Vein endothelial cell (primary cell): Measurements from ENCODE around the genes INTS14 and TIPIN.

DNA sequence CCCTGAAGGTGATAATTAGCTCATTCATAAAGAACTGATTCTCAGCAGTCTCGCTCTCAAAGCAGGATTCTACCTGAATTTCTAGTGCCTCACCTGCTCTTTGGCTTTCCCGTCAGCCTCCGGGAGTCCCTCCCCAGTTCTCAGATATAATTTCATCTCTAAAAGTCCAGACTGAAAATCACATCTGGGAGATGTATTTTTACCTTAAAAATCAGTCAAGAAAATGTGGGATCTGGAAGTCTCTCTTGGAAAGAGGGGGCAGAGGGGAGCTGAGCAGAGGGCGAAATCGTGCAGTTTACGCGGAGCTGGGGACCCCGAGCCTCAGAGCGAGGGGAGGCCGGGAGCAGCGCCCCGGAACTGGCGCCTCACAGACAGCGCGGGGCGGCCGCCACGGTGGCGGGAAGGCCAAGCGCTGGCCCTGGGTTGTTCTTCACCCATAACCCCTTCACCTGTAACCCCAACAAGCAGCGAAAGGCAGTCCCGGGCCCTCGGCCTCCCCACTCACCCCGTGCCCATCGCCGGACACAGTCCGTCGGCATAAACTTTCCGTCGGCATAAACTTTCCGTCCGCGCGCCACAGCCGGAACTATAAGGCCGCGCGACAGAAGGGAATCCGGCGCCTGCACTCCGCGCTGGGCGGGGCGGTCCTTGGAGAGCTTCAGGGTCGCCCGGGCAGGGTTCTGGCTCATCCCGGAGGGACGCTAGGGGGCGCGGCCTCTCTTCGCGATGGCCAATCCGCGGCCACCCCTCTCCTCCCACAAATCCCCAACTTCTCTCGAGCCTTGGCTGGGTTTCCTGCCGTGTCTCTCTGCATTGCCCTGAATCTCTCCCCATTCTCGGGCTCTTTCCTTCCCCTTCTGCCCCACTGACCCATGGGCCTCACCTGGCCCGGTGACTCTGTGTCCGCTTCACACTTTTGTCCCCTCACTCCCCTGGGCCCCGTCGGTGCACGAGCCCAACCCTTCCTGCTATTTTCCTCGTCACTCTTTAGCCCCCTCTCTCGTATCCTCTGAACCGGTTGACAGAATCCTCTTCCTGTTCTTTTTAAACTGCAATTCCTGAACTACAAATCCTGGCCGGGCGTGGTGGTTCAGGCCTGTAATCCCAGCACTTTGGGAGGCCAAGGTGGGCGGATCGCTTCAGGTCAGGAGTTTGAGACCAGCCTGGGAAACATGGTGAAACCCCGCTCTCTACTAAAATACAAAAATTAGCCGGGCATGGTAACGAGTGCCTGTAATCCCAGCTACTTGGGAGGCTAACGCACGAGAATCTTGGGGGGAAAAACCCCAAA is at the start of gene INTS14:
Gene INTS14, minus strand, starts transcription at position 539 of the 1,291 bp plus-strand sequence.
- CAGE, long polyA plus RNA: no peak

DNA sequence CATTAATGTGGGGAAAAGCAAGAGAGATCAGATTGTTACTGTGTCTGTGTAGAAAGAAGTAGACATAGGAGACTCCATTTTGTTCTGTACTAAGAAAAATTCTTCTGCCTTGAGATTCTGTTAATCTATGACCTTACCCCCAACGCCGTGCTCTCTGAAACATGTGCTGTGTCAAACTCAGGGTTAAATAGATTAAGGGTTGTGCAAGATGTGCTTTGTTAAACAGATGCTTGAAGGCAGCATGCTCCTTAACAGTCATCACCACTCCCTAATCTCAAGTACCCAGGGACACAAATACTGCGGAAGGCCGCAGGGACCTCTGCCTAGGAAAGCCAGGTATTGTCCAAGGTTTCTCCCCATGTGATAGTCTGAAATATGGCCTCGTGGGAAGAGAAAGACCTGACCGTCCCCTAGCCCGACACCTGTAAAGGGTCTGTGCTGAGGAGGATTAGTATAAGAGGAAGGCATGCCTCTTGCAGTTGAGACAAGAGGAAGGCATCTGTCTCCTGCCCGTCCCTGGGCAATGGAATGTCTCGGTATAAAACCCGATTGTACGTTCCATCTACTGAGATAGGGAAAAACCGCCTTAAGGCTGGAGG is 58.3 kb downstream of the DENND4A start:
- CAGE, long polyA plus RNA: no peak

DNA sequence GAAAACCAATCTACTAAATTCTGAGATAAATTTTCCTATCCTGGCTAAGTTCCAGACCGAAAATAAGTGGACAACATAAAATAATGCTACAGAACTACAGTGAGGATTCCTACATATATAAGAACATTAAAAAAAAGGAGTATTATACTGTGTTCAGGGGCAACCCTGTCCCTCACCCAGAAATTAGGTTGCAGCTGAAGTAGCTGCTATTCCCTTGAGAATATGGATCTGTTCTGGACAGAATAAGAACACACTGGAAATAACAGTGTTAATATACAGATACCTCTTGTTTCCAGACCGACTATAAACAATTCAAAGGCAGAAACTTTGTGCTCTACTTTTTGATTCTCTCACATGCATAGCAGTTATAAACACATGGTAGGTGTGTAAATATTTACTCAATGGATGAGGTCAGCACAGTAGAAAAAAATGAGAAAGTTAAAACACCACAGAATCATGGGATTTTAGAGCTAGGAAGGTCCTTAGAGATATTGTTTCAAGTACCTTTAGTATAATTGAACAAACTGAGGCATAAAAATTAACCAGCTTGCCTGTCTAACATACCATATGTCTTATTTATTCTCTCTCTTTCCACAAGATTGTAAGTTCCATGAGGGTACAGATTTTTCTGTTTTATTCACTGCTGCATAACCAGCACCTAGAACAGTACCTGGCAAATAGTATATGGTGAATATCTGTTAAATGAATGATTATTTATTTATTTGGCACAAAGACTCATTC is 25.2 kb downstream of the DENND4A start:
- CAGE, long polyA plus RNA: no peak

DNA sequence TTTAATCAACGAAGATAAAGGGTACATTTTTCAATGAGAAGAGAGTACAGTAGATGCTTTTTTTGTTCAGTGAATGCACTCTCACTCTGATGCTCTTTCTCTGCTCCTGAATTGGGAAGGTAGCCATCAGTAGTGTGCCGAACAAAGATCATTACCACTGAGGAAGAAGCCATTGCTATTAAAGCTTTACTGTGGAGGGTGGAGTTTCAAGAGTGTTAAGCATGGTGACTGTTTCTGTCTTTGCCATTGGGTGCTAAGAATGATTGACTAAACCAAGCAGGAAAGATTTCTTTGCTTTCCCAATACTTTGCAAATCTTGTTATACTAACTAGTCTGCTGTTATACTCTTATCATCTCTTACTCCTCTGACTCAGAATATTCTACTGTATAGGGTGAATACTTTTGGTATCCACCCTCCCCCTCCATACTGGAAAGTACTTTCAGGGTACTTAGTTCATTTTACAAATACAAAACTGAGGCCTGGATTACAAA is 1.6 kb downstream of the RAB11A start:
- CAGE, long polyA plus RNA: no peak

DNA sequence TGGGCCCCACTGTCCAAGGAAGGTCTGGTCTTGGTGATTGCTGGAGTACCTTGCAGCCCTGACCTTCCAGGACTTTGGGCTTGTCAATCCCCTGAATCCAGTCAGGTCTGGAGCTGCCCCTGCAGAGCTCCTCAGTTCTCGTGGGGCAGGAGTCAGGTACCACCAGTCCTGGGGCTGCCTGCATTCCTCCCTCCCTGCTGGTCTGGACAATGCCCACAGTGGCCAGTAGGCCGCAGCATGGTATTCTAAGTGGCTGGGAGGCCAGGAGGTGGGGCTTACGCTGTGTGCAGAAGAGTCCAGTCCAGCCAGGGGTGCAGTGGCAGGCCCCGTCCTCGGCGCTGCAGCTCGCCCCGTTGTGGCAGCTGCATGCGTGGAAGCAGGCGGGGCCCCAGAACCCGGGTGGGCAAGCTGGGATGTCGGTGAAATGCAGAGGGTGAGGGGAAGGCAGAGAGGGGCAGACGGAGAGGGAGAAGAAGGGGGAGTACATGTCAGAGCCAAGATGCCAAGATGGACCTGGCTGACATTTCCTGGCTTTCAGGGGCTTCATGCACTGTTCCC is 47.3 kb downstream of the RAB11A start:
- CAGE, long polyA plus RNA: no peak

- CAGE, long polyA plus RNA: no peak
Observed at GRCh38 chr15:66252326-66252739, 1.2 kb downstream of the MEGF11 start.

DNA sequence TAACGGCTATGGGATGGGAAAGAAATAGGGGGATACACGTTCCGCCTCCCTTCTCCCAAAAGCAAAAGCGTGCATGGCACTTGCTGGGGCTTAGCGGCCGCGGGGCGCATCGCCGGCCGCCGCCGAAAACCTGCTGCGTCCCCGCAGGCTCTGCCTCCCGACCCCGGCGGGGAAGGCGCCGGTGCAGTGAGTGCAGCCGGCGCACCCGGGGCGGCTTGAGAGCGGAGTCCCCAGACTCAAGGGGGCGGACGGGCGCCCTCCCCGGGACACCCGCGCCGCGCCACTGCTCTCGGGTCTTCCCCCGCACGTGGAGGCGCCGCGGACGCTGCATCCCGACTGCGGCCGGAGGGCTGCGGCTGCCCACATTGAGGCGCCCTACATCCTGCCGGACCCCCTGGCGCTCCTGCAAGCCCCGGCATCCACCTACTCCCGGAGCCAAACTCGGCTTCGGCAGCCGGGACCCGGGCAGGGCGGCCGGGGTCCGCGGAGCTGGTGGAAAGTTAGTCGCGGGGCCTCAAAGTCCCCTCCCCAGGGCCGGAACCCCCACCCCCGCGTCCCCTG is 480 bp downstream of the MEGF11 start:
- CAGE, long polyA plus RNA: no peak

DNA sequence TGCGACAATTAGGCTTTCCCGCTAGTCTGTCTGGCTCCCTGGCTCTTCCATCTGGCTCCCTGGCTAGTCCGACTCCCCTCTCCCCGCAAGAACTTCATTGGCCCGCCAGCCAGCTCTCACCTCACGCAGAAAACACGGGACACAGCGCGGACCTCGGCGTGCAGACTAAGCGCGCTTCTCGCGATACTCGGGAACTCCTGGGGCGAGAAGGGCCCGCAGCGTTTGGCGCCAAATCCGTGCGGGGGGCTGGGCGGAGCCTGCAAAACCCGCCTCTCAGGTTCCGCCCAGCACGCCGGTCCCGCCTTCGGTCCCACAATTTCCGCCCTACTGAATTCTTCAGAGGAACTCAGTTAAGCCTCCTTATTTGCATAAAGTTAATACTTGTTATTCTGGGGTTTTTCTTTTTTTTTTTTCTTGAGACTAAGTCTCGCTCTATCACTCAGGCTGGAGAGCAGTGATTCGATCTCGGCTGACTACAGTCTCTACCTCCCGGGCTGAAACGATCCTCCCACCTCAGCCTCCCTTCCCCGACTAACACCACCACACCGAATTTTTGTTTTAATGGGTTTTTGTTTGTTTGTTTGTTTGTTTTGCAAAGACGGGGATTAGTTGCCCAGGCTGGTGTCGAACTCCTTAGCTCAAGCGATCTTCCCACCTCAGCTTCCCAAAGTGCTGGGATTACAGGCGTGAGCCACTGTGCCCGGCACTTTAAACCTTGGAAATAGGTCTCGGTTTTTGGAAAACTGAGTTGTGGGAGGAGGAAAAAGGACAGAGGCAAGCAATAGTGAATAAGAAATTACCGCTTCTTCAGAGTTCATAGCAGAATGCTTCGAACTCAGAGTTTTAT is at the start of gene TIPIN:
Gene TIPIN, minus strand, starts transcription at position 167 of the 847 bp plus-strand sequence.
- CAGE, long polyA plus RNA: no peak

DNA sequence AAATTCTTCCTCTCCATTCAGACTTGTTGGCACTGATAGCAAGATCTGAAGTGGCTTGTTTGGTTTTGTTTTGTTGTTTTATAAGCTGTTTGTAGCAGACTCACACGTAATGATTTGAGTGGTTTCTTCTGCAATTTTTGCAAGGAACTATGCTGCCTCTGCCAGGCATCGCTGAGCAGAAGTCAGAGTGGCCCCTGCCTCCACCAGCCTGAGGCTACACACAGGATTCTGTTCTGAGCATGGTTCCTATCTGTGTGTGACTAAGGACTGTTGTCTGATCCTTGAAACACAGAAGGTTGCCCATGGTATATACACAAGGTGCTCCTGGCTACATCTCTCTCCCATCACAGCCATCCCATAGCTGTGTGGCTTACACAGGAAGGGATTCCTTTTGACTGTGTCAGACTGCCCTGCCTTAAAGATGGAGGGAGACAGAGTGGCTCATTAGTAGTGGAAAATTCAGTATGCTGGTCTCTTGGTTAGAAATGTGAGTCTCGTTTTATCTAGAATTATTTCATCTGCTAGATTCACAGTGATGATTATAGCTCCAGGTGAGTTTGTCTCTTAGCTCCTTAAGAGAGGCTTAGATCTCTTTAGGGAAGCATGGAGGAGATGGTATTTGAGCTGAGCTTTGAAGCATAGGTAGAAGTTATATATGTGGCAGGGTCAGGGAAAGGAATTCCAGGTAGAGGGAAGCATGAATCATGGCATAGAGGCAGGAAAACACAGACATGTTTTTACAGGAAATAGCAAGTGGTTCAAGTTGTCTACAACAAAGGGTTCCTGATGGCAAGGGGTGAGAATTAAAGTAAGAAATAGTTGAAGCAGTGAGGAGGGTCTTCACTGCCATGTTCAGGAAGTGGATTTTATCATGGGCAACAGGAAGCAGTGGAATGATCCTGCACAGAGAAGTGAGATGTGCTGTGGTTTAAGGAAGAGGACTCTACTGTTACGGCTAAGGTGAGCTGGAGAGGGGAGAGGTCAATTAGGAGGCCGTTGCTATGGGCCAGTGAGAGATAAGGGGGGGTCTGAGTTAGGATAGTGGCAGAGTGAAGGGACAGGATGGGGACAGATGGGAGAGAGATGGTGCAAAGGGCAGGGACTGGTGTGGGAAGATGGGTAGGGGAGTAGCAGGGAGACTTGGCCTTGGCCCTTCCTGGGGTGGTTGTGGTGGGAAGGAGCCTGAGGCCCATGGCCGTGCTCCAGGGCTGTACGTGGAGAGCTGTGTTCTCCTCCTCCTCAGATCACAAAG is 37.4 kb downstream of the SNAPC5 start:
- CAGE, long polyA plus RNA: no peak

DNA sequence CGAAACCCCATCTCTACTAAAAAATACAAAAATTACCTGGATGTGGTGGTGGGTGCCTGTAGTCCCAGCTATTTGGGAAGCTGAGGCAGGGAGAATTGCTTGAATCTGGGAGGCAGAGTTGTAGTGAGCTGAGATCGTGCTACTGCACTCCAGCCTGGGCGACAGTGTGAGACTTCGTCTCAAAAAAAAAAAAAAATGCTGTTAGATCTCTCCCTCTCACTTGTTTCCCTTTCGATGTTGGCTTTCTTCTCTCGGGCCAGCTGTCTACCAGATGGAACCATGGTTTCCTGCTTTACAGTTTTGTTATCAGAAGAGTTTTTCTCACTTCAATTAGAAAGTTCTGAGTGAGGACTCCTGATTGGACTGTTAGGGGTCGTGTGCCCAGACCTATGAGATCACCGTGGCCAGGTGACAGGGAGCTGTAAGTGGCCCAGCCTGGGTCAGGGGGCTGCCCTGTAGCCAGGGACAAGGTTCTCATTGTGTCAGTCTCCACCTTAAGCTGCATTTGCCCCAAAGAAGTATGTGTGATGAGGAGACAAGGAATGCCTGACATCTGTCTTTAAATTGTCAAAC is 25.4 kb downstream of the SNAPC5 start:
- CAGE, long polyA plus RNA: no peak

GRCh38 chr15:66473344-66473697 is 24.2 kb downstream of the SNAPC5 start:
- CAGE, long polyA plus RNA: no peak

- CAGE, long polyA plus RNA: no peak
Observed at GRCh38 chr15:66580572-66581274, 14.9 kb upstream of the LCTL start.

GRCh38 chr15:66654286-66655680 is 47.3 kb upstream of the SMAD6 start:
- CAGE, long polyA plus RNA: no peak

- CAGE, long polyA plus RNA: no peak
Observed at GRCh38 chr15:66707207-66707909, 5.3 kb downstream of the SMAD6 start.

GRCh38 chr15:66729244-66730047 is 27.4 kb downstream of the SMAD6 start:
- CAGE, long polyA plus RNA: no peak

GRCh38 chr15:66763228-66763651 is 61.2 kb downstream of the SMAD6 start:
- CAGE, long polyA plus RNA: no peak

- CAGE, long polyA plus RNA: no peak
Observed at GRCh38 chr15:66770192-66770908, 68.3 kb downstream of the SMAD6 start.

GRCh38 chr15:66842698-66843585 is 140.9 kb downstream of the SMAD6 start:
- CAGE, long polyA plus RNA: no peak

- CAGE, long polyA plus RNA: no peak
Observed at GRCh38 chr15:67056134-67056739, 9.2 kb upstream of the SMAD3 start.

DNA sequence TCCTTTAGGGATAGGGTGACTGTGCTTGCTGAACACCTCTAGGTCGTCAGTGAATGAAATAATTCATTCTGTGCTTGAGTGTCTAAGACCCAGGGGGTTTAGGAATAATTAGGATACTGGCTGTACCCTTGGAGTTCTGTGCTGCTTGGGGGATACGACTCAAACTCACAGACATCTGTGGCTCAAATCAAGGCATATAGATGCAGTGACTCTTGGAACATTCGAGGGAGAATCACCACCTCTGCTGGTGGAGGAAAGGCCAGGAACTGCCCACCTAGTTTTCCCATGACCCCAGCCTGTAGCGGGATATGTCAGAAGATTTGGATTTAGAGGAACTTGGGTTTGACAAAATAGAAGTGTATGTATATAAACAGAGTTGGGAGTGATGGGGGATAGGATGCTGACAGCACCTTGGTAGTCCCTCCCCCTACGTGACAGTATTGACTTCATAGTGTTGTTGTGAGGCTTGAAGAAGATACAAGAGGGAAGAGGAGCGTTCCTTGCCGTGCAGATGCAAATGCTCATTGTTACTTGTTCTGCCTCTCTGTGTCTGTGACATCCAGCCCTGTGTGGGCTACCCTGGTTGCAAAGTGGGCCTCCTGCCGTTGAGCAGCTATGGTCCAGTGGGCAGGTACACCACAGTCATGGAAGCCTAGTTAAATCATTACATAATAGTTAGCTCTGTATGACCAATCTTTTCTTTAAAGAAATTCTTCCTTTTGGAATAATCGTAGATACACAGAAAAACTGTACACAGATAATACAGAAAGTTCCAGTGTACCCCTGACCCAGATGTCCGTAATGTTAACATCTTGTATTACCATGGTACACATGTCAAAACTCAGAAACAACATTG is 44.9 kb downstream of the SMAD3 start:
- CAGE, long polyA plus RNA: no peak